Metastatic Breast Carcinoma in the Brain (tissue), 10 donors: ENCODE data around the genes LRATD1 and MYCN.

DNA sequence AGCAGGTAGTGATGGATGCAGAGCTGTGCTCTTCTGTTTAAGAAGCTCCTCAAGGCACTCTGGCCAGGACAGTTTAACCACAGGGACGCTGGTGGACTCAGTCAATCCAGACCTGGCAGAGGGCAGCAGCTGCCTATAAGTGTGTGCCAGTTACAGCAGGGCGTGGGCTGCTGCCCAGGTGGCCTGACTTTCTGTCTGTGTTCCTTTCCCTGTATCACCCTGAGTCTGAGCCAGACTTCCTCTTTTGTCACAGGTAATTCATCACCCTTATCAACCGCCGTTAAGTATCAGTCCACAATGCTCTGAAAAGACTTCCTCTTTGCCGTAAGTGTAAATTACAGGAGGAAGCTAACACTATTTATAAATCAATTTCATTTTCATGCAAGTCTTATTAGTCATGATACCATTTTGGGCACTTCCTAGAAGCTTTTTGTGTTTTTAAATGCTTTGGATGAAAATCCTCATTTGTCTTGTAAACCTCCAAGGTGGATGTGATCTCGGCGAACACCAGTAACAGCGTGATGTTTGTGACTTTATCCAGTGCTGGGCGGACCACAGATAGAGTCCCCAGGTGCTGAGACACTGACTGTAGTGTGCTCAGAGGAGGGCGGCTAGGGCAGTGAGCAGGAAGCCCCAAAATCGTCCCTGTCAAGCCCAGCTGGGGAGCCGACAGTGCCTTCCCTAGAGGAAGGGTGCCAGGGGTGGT lies 7.1 kb downstream of the LPIN1 start:
- PRO-cap, 10 experiments, result peak in 3 of 10 experiments; most common plus-strand start position 270 of the sequence (in 1); most common minus-strand start position 227 of the sequence (in 3)

DNA sequence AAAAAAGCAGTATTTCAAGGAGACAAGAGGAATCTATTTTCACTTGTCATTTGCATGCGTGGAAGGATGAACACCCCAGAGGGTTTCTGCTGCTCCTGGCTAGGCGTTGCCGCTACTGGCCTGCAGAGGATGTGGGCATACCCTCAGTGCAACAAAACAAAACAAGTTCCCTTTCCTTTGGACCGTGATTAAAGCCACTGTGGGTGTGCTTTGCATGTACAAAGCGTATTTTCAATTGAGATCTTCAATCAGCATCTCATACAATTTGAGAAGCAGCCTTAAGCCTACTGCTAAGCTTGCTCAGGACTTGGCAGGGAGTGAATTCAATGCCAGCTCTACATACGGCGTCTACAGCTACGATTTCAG lies 298.4 kb downstream of the LPIN1 start:
- PRO-cap, 10 experiments, result no peak in any of the 10 experiments

- PRO-cap, 10 experiments, result peak in 2 of 10 experiments; most common plus-strand start chr2:12155882 (in 2)
Measured at GRCh38 chr2:12155648-12156188, 409.3 kb downstream of the LPIN1 start.

DNA sequence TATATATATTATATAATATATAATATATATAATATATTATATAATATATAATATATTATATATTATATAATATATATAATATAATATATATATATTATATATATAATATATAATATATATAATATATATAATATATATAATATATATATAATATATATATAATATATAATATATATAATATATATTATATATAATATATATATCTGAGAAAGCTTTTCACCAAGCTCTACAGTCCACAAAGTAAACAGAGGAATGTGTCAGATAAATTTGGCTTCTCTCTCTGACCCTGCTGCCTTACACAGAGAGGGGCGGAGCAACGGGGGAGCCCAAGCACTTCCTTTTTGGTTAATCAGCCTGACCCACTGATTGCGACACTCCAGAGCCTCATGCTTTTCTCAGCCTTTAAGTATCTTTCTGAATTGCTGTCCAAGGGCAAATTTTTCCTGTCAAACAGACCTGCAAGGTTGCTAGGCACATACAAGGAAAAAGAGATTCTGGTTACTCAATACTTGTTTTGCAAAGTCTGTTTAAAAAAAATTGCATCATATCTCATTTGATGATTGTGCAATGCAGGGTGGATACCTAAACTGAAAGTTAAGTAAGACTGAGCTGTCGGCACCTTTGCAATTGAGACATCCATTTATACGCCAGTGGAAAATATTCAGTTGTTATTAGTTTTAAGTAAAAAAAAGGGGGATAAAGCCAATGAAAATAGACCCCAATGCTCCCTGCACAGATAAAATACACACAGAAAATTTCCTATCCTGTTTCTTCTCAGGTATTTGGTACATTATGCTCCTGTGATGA lies 260.5 kb upstream of the TRIB2 start:
- PRO-cap, 10 experiments, result peak in 1 of 10 experiments; most common plus-strand start position 357 of the sequence (in 1)

- PRO-cap, 10 experiments, result no peak in any of the 10 experiments
Measured at GRCh38 chr2:12587959-12588789, 128.6 kb upstream of the TRIB2 start.

DNA sequence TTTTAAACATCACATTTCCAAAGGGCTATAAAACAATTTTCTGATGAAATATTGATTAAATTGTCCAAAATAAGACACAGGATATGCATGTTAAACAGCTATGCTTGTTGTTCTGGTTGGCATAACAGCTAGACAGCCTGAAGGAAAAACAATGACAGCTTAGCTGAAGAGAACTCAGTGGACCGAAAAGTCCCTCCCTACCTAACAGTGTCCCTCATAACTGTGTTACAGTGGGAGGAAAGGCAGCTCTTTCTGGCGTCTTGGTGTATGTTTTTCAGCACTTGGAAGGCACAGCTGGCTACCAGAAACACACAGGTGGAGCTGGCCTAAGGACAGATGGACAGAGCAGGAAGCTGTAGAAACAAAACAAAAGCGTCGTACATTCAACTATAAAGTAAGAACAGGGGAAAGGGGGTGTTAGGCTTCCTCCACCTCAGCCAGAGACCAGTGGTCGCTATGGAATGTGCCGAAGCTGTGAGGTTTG lies 103.6 kb upstream of the TRIB2 start:
- PRO-cap, 10 experiments, result peak in 1 of 10 experiments; most common plus-strand start position 217 of the sequence (in 1)

DNA sequence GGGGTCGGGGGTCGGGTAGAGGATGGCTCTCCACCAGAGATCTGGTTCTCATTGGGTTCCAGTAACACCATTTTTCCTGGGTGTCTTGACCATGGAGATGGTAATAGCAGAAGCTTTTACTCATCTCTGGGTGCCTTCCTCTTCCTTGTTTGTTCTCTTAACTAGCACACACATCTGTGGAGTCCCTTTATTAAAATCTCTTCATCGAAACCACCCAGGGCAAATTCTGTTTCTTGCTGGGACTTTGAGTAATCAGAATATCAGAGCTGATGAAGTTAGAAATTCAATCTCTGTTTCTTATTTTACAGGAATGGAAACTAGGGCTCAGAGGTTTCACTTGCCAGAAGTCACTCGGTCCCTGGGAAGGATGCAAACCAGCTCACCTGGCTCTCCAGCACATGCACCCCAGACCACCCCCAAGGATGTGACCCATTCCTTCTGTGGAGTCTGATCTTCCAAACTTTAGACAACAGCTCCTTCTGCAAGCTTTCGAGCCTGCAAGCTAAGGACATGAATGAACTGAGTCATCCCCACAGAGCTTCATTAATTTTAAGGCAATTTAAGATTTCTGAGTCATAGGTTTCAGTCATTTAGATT lies 14.8 kb upstream of the TRIB2 start:
- PRO-cap, 10 experiments, result peak in 2 of 10 experiments; most common plus-strand start position 343 of the sequence (in 1); most common minus-strand start position 159 of the sequence (in 1)

DNA sequence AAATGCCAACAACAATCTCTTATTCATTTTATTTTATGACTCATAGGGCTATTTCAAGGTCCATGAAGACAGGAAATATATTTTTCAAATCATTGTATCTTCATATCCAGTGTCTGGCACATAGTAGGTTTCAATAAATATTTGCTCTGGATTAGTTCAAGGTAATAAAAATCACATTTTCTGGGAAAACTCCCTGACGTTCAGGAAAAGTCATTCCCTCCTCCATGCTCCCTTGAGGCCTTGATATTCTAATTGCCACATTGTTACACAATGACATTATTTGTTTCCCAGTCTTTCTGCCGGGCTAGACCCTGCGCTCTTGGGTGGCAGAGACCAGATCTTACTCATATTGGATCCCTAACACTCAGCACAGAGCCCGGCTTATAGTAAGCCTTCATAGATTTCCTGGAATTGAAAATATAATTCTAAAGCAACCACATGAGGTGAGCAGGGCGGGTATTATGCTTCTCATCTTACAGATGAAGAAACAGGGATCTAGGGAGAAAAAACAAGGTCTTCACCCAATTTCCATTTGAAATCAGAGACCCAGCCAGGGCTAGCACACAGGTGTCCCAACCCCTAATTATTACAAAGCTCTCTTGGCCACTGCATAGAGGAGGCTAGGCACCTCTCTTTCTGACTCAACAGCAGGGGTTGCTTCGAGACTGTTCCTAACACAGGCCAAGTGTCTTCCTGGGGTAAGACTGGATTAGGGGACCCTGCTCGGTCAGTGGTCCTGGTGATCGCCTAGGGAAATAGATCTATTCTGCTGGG lies 1.8 kb upstream of the TRIB2 start:
- PRO-cap, 10 experiments, result no peak in any of the 10 experiments

DNA sequence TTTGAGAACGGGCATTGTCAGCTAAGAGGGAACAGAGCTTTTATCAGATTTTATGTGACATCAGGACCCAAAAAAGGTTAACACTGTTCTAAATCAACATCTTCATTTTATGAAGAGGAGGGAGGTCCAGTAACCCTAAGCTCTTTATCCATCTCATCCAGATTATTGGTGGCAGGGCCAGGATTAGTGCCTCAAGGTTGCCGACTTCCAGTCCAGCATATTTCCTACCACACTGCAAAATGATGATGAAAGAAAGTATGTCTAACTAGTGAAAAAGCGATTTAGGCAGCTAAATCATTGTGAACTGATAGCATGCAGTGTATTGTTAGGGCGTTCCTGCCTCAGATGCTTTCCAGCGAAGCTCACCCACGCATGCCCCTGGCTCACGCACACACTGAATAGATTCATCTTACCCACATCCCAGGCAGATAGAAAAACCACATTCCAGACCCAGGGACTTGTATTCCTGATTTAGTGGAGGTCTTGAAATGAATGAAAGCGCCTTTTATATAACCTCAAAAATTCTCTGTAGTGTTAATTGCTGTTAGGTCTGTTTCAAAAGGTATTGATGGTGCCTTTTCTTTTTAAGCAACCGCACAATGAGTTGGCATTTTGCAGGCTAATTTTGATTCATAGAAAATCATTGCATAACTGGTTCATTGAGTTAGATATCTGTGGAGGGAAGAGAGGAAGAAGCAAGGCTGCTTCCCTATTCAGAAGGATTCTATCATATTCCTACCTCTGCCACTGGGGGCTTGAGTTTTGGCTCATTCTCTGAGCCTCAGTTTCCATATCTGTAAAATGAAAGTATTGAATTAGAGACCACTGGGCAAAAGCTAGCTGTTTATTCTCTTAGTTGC lies 5.4 kb downstream of the TRIB2 start:
- PRO-cap, 10 experiments, result no peak in any of the 10 experiments

DNA sequence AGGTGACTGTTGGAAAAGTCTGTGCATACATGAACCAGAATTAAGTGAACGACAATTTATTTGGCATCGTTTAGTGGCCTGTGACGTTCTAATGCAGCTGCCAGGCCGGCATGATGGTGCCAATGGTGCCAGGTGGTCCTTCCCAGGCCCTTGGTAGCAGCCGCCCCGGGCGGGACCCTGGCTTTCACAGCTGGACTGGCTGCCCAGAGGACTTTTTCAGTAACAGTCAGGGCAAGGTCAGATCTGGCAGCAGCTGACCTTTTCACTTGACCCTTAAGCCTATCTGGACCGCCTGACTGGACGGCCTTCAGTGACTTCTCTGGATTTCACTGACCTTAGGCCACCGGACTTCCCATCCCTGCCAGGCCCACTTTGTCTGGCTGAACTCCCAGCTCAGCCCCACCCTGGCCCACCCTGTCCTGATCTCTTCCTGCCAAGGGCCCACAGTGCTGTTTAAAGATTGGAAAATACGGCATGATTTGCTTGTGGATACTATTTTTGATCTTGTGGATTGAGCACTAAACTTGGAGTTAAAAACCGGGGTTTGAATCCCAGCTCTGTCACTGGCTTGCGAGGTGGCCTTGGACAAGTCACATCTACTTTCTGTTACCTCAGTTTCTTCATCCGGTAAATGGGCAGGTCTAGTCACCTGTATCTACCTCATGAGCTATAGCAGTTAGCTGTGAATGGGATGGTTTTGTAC lies 16.0 kb downstream of the TRIB2 start:
- PRO-cap, 10 experiments, result no peak in any of the 10 experiments

- PRO-cap, 10 experiments, result no peak in any of the 10 experiments
Measured at GRCh38 chr2:14631728-14631967, 869 bp upstream of the LRATD1 start.

DNA sequence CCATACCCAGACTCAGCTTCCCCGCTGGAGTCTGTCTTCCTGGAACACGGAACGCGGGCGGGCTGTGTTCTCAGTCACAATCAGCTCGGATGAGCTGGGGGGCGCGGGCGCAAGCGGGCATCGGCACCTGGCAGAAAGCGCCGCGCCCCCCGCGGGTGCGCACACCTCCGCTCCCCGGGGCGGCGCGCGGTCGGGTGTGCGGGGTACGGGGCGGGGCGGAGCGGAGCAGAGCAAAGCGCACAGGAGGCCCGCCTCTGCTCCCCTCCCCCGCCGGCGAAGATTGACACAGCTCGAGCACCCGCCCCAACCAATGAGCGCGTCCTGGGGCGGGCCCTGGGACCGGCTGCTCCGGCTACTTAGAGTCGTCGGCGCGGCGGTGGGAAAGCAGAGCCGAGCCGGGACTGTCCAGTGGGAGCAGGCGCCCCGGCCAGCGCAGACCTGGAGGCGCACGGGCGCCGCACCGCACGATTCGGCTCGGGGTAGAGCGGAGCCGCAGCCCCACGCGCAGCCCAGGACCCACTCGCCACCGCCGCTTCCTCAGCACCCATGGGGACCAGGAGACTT lies at the start of gene LRATD1:
Gene LRATD1, plus strand, starts transcription at position 382 of the 564 bp plus-strand sequence.
- PRO-cap, 10 experiments, result peak in 10 of 10 experiments; most common plus-strand start position 387 of the sequence (in 10); most common minus-strand start position 198 of the sequence (in 3)

GRCh38 chr2:14633031-14633335 lies 466 bp downstream of the LRATD1 start:
- PRO-cap, 10 experiments, result peak in 1 of 10 experiments; most common plus-strand start chr2:14633229 (in 1)

DNA sequence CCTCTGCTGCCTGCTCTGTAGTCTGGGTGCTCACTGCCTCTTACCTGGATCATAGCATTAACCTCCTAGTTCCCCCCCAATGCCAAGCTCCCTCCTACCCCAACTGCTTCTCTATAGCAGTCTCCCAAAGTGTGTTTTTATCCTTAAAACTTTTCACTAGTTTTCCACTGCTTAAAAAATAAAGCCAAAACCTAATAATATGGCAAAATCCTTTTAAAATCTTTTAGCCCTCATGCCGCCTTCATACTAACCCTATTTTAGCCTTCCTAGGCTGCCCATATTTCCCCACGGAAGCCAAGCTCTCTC lies 85.2 kb downstream of the LRATD1 start:
- PRO-cap, 10 experiments, result no peak in any of the 10 experiments

DNA sequence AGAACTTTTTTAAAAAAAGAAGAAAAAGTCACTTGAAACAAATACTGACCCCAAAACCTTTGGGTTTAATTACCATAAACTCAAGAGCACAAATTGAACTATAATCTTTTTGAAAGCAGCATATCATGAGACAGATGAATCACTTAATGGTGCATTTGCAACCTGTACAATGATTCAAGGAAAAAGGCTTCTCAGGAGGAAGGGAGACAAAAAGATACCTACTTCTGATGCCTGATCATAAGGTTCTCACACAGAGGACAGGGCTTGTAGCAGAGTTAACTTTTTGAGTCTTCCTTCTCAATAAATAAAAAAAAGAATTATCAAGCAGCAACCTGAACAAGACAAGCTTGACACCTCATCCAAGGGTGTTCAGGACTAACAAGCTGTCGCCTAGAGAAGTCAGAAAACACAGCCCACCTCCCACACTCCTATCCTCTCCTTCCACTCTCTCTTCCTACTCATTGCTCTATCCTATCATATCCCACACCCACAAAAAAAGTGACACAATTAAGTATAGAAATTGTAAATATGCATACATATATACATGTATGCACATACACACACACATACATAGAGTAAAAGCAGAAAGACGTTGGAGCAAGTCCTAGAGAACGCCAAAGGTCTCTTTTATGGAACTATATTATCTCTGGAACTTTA lies 5.5 kb downstream of the NBAS start:
- PRO-cap, 10 experiments, result no peak in any of the 10 experiments

DNA sequence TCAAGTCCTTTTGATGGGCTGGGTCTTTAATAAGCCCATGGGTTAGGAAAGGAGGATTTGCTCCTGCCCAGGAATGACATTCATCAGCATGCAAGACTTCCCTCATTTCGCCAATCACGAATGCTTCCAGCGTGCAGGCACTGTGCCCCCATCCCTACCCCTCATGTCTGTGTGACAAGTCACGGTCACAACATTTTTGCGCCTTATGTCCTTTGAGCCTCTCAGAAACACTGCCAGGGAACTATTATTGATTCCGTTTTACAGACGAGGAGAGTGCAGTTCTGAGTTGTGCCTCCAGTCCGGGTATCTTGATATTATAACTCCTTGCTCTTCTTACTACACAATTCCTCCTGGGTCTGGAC lies 101.9 kb upstream of the MYCN start:
- PRO-cap, 10 experiments, result no peak in any of the 10 experiments

DNA sequence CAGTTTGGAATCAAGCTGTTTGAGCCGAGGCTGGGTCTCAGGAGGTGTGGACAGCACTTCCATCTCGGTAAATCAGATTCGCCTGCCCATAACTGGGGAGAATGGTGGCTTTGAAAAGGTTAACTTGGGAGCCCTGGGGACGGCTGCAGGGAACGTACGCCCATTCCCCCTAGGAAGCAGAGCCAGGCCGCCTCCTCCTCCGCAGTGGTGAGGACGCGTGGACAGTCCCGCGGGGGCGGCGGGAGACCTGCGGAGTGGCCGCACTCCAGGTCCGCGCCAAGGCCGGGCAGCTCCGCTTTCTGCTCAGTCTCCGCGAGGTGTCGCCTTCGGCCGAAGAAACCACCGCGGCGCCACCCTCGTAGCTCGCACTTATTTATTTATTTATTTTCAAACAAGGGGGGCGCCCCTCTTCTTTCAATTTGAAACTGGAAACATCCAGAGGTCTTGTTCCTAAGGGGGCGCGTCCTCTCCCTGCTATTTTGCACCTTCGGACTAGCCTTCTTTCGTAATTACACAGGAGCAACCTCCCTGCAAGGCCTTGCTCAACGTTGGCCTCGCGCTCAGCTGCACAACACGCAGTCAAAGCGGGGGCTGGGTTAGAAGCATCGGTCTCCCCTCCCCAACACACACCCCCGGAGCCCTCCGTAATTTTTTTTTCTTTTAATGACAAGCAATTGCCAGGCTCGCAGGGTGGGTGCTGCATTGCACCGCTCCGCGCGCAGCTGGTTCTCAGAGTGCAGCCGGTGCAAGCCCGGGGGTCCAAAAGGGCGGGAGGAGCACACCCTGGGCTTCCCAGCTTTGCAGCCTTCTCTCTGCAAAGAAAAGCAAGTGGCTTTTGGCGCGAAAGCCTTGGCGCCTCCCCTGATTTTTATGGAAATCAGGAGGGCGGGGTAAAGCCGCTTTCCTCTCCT lies 555 bp upstream of the MYCN start:
- PRO-cap, 10 experiments, result peak in 3 of 10 experiments; most common minus-strand start position 814 of the sequence (in 2)

DNA sequence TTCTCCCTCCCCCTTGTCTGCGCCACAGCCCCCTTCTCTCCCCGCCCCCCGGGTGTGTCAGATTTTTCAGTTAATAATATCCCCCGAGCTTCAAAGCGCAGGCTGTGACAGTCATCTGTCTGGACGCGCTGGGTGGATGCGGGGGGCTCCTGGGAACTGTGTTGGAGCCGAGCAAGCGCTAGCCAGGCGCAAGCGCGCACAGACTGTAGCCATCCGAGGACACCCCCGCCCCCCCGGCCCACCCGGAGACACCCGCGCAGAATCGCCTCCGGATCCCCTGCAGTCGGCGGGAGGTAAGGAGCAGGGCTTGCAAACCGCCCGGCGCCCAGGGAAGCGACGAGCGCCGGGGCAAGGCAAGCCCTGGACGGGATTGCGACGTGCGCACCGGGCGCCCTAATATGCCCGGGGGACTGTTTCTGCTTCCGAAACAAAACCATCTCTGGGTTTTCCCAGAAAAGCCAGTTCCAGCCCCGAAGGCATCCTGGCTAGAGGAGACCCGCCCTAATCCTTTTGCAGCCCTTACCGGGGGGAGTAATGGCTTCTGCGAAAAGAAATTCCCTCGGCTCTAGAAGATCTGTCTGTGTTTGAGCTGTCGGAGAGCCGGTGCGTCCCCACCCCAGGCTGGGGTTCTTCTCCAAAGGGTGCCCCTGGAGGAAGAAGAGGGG lies at the start of gene MYCN:
Gene MYCN, plus strand, starts transcription at position 100 of the 665 bp plus-strand sequence.
- PRO-cap, 10 experiments, result peak in 10 of 10 experiments; most common plus-strand start position 105 of the sequence (in 8); most common minus-strand start position 400 of the sequence (in 2)

DNA sequence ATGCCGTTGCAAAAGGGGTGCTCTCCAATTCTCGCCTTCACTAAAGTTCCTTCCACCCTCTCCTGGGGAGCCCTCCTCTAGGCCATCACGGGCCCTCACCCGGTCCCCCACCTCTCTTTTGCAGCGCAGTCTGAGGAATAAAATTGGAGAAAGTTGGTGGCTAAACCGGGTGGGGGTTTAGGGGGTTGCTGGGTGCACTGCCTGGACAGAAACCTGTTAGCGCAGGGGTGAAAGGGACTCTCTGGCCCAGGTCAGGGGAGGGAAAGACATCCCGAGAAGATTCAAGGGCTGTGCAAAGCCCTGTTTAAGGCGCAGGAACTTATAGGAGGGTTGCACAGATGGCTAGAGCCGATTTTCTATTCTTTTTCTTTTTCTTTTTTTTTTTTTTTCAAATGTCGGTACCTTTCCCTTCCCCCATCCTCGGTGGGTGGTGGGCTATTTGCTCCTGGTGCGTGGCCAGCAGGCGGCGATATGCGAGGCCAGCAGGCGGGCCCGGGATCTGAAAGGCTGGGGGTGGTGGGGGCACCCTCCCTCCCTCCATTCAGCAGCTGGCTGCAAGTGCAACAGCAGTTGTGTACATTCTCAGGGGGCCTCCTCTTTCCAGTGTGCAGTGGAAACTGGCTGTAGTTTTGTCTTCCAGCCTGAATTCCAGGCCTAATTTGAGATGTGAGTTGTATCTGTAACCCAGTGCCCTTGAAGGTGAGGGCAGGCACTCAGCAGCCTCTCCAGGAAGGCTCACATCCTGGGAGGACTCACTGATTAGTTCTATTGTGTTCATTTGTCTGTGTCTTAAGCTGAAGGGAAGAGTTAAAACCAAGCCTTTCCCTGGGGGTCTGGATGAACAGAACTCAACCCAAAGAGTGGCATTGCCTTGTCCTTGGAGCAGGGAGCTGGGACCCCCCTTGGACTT lies 2.9 kb downstream of the MYCN start:
- PRO-cap, 10 experiments, result no peak in any of the 10 experiments

DNA sequence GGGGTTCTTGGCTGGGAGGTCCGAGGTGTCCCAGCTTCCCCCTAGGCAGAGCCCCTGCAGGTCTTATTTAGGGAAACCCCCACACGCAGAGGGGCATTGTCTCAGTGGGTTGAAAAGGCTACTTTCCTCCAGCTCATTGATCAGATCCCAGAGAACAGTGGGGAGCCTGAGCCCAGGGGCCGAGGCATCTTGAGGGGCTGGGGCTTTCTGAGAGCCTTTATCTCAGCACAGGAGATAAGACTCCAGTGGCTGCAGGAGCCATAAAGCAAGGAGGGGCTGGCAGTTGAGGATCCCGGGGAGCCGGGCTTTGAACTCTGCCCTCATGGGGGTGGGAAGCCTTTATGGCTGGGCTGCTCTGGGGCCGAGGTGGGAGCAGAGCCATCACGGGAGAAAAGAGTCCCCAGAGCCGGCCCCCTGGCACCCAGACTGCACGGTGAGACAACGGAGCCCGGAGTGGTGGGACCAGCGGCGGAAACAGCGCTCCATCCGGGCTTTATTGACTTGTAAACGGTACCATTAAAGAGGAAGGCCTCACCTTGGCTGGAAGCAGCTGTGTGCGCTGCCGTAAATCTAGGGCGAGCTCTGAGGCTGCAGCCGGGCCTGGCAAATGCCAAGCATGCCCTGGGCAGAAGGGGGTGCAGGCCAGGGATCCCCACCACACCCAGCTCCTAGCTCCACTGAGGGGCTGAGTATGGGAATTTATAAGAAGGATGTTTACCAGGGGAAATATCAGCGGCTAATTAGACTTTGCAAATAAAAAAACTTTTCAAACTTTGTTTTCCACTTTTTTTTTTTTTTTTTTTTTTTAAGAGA lies 162.6 kb downstream of the MYCN start:
- PRO-cap, 10 experiments, result no peak in any of the 10 experiments